Pulmonary lymph node (tissue), 1 donor: ENCODE data around the gene ADAM30.

DNA sequence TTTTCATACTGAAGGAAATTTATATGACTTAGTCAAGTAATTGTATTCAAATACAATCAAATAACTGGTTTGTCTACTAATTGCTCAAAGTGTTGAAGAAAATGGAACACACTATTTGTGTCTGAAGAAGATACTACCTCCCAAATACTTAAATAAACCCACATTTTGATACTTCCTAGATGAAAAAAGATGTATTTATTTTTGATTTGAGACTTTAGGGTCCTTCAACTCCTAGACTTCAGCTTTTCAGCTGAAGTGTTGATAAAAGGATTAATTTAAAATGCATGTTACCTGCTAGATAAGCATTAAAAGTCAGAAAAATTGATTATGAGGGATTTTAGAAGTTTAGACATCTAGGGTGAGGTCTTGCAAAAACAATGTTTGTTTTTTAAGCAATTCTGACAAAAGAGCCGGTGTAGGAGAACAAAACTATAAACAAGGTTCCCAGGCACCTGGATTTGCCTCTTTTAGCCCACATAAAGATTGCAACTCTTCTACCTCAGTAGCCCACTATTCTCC, 4.1 kb upstream of the HMGCS2 start:
- PRO-cap = no peak

- PRO-cap = no peak
These were observed 17.4 kb downstream of the ADAM30 start for GRCh38 chr1:119878938-119879278.

- PRO-cap = no peak
These were observed at the start of gene ADAM30 for GRCh38 chr1:119896071-119896631. TSS of gene ADAM30 (minus strand) at chr1:119896515.

DNA sequence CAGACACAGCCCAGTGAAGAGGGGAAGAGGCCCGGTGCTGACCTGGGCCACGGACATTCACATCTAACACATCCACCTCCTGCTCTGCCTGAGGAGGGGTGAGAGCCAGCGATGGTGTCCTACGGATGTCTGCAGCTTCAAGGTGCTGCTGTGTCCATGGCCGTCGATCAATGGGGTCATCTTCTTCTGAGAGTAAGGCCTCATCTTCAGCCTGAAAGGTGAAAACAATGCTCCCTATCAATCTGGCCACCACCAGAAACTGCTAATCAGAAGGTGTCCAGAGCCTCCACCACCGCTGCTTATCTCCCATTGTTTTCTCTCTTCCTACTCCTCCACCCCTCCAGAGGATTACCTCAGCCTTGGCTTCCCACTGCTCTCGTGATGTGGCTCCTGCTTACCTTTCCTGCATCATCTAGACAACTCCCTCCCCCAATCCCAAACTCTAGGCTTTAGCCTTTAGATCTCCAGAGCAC, 23.9 kb upstream of the ADAM30 start:
- PRO-cap = no peak

DNA sequence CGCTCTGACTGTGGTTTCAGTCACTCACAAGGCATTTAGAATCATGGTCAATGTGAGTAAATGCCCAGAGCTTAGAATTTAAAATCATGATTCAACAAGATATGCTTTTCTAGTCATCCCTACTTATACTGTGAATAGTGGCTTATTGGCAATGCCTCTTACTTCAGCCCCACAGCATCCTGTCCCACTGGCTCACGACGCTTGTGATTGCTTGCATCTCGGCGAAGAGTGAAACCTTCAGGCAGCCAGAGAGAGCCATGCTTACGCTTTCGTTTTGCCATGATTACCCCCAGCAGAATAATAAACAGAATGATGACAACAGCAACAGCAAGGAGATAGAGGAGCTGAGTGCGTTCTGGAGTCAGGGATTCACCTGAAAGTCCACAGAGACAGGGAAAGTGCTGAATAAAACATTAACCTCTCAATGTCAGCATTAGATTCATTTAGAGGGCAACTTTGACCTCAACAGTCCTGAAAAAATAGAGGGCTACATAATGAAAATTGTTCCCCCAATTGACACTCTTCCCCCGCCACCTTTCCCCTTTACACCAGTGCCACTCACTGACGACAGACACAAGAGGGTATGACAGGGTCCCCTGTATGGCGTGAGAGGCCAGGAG, 25.9 kb upstream of the ADAM30 start:
- PRO-cap = no peak

DNA sequence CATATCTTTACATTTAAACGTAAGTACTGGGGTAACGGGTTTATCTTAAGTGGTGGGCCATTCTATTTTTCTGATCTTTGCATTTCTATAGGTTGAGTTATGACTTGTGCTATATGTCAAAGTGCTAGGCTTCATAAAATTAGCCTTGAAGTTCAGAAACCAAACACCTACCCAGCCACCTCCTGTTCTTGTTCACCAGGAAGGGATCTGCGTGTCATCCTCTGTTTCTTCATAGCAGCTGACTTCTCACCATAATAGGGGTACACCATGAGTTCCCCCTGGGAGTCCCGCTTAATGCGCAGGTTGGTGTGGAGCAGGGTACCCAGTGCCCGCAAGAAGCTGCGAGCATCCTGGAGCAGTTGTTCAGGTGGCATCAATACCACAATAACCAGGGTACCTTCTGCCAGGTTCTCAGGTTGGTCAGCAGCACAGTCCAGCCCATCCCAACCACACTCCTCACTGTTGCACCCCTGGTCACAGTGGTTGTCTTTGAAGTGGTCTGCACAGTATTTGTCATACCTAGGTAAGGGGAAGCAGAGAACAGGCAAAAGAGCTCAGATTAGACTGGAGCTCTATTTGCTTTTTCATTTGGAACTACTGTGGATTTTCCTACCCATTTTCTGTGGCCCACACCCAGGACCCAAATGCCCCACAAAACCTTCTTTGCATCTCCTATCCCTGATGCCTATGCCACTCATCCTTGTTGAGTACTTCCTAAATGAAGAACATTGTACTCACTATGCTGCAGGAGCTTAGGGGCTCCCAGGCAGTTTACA, 27.3 kb upstream of the ADAM30 start:
- PRO-cap = no peak

- PRO-cap = no peak
These were observed 80.9 kb downstream of the NOTCH2 start for GRCh38 chr1:119988656-119988916.

- PRO-cap = no peak
These were observed 20.8 kb upstream of the SEC22B start for GRCh38 chr1:120196744-120197821.

- PRO-cap = unidirectional peak, minus-strand start at chr1:120341573; bidirectional peak, plus-strand start at chr1:120342000, minus-strand start at chr1:120342009
These were observed 73.2 kb upstream of the NBPF8 start for GRCh38 chr1:120341231-120342362.

DNA sequence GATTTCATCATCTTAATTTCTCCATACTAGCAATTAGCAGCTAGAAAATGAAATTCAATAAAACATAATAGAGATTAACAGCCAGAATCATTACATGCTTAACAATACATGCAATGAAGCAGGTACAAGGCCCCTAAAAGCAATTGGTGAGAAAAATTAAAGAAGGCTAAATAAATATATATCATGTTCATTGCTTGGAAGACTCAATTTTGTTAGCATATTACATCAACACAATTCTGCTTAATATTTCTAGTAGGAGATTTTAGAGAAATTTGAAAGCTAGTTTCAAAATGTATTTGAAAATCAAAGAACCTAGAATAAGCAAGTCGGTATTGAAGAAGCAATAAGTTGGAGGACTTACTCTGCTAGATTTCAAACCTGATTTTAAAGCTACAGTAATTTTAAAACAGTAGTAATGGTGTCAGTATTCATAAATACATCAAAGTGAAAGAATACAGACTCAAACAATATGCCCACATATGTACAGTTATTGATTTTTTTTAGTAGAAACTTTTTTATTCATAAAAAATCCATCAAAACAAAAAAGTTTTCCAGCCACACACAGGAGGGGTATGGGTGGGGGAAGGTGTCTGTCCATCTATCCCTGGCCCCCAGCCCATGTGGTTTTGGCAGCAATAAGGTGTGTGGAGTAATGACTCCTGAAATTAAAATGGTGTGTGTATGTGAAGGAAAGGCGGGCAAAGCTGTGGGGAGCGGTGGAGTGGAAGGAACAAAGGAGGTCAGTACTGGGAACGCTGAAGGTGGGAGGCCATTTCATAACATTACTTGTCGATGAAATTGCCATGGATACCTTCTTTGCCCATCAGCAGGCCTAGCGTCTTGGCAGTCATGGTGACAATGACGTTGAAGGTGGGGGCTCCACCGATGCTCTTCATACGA, 18.3 kb downstream of the NBPF8 start:
- PRO-cap = no peak

- PRO-cap = no peak
These were observed 109.0 kb downstream of the NBPF8 start for GRCh38 chr1:120523762-120524245.

DNA sequence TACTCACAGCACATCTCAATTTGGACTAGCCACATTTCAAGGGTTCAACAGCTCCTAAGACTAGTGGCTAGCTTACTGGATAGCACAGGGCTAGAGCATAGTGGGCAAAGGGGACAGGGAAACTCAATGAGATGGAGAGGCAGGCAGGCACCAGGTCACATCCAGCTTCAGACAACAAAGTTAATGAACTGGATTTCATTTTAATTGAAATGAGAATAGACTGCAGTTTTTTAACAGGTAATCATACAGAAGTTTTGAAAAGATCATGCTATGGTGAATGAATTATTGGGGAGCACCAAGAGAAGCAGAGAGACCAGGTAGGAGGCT, 137.4 kb downstream of the NBPF8 start:
- PRO-cap = no peak

DNA sequence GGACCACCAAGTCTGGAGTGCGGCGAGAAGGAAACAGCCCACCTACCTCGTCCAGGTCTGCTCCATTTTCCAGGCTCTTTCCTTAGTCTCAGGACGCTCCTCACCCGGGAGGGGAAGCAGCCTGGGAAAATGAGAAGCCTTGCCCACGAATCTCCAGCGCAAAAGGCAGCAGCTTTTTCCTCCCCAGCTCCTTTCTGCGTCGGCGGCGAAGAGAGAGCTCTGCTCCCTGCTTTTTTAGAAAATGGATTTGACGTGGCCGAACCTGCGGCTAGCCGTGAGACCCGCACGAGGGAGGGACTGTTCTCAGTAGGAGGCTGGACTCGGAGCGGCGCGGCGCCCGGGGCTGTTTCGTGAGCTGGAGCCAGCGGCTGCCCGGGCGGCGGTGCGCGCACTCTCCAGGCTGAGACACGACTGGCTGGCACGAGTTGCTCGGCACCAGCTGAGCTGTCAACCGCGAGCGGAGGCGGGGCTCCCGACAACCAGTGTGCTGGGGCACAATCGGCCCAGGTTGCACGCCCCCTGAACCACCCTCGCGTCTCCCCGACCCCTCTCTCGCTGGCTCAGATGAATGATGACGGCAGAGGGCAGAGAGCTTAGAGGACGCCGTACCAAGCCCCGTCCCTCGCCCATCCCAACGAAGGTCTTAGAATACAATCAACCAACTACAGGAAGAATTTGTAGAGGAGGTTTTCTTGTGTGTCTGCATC, 58.6 kb upstream of the NOTCH2NLR start:
- PRO-cap = no peak

GRCh38 chr1:120941277-120941883, 51.8 kb downstream of the PPIAL4A start:
- PRO-cap = no peak

GRCh38 chr1:120952197-120952780, 62.7 kb downstream of the PPIAL4A start:
- PRO-cap = no peak

DNA sequence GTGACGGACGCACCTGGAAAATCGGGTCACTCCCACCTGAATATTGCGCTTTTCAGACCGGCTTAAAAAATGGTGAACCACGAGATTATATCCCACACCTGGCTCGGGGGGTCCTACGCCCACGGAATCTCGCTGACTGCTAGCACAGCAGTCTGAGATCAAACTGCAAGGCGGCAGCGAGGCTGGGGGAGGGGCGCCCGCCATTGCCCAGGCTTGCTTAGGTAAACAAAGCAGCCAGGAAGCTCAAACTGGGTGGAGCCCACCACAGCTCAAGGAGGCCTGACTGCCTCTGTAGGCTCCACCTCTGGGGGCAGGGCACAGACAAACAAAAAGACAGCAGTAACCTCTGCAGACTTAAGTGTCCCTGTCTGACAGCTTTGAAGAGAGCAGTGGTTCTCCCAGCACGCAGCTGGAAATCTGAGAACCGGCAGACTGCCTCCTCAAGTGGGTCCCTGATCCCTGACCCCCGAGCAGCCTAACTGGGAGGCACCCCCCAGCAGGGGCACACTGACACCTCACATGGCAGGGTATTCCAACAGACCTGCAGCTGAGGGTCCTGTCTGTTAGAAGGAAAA, 217.0 kb downstream of the SRGAP2C start:
- PRO-cap = no peak

- PRO-cap = bidirectional peak, plus-strand start at chr1:121516755, minus-strand start at chr1:121516692
These were observed 331.6 kb downstream of the SRGAP2C start for GRCh38 chr1:121516333-121516917.

- PRO-cap = no peak
These were observed 106.5 kb downstream of the SRGAP2B start for GRCh38 chr1:144988534-144989061.

DNA sequence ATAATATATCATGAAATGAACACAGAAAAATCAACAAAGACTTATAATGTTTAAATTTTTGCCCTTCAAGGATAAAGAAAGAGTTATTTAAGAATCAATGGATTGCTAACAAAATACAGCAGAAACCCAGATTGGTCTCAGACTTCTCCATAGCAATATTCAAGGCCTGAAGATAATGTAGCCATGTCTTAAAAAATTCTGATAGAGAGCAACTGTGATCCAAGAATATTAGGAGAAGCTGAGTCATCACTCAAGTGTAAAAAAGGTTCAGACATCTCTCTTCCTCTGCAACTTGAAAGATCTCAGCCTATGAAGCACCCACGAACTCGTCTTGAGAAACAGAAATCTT, 85.3 kb downstream of the SRGAP2B start:
- PRO-cap = unidirectional peak, plus-strand start at position 290 of the sequence

DNA sequence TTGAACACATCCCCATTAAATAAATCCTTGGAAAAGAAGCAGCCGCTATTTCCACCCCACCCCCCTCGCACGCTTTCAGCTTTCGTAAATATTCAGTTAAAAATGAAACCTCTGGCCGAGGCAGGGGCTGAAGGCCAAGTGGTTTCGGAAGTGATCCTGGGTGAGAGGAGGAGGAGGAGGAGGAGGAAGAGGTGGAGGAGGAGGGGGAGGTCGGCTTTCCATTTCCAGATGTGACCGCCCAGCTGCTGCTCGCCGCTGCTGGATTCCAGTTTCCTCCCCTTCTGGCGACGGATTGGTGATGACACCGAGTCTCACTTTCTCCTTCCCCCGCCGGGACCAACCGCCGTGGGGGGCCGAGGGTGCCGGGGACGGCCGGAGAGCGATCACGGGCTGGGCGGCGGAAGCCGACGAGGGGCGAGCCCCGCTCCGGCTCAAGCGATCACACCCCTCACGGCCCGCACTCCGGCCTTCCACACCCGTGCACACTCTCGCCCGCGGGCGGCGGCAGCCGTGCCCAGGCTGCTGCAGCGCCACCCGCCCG, 26.2 kb downstream of the PPIAL4D start:
- PRO-cap = unidirectional peak, plus-strand start at position 183 of the sequence; unidirectional peak, minus-strand start at position 443 of the sequence